ENCODE measurements around a stretch of chr18.

GRCh38 chr18:63935903-63936546 lies 13.1 kb upstream of the HMSD start:
- RRBS = 3% methylated on average over 9 of the region's 28 CpGs

GRCh38 chr18:67359963-67360534 lies 156.5 kb downstream of the DSEL start:
- RRBS = no CpG with 5 or more reads among the region's 7 CpGs

DNA sequence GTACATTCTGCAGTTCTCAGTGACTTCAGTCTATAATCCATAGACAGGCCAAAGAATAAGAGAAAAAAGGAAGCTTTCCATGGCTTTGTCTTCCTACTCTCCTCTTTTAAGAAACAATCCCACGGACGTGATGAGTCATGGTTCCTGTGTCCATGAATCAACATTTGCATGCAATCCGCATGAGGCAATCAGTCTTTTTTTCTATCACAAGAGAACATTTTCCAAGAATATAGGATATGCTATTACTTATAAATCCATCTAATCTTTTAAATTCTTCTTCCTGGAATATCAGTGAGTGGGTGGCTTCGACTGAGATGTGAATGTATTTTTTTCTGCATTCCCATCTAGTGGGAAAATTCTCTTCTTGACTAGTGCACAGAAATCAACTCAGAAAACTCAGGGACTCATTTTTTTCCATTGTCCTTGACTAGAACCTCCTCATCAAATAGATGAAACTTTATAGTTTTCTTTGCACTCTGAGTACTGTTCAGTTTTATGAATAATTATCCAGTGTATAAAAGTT lies 43.1 kb downstream of the CCDC102B start:
- RRBS = no CpG with 5 or more reads among the region's 4 CpGs

DNA sequence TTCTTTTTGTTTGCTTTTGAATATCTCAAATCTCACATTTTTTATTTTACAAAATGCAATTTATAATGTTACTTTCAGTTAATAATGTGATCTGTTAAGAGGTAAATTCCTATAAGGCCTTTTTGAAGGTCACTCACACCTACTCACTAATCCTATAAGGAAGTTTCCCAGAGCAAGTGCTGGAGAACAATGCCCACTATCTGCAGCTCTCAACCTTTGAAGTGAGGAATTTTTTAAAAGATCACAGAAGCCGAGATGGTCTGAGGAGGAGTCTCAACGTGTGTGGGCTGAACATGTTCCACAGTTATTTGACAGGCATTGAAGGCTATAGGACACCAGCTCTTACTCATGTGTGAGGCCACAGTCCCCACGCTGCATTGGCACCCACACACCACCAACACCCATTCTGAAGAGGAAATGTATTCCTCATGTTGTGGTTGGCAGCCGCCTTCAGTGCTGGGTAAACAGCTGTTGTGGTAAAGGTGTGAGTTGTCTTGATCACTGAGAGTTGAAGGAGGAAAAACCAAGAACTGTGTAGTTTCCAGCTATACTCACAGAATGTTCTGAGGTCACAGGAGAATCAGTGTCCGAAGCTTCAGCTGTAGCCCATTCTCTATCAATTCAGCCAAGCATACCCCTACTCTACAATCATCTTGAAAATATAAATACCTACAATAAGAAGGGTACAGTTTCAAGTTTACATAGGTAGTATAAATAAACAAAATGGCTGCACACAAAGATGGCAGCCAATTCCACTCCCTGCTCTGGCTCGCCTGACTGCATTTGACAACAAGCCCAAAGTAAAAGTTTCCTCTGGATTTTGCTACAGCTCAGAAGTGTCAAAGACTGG lies 12.3 kb downstream of the CD226 start:
- RRBS = no CpG with 5 or more reads among the region's 6 CpGs

- RRBS = no CpG with 5 or more reads among the region's 8 CpGs
Measured at GRCh38 chr18:70290026-70290399, 1.2 kb downstream of the SOCS6 start.

- RRBS = no CpG with 5 or more reads among the region's 4 CpGs
Measured at GRCh38 chr18:70421837-70422803, 133.3 kb downstream of the SOCS6 start.

DNA sequence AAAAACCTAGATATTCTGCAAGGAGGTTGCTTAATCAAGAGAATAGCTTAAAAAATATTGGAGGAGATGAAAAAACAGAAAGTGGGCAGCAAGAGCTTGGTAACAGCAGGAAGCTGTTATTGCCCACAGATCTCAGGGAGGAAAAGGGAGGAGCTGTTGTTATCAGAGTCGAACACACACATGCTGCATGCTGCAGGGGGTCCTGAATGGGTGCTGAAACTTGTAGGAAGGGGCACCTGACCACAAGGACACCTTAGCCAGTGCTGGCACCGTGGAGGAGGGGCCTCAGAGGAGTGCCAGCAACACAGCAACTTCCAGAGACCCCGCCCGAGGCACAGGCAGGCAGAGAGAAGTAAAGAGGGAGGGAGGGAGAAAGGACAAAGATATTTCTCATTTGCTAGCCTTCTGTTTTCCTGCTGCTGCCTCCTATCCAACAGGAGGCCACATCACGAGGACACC lies 332.9 kb downstream of the SOCS6 start:
- RRBS = no CpG with 5 or more reads among the region's 5 CpGs

- RRBS = no CpG with 5 or more reads among the region's 5 CpGs
Measured at GRCh38 chr18:70641226-70641682, 352.4 kb downstream of the SOCS6 start.

- RRBS = no CpG with 5 or more reads among the region's 2 CpGs
Measured at GRCh38 chr18:74251204-74251836, 40.4 kb downstream of the CYB5A start.

GRCh38 chr18:74255028-74255833 lies 36.5 kb downstream of the CYB5A start:
- RRBS = no CpG with 5 or more reads among the region's 7 CpGs

DNA sequence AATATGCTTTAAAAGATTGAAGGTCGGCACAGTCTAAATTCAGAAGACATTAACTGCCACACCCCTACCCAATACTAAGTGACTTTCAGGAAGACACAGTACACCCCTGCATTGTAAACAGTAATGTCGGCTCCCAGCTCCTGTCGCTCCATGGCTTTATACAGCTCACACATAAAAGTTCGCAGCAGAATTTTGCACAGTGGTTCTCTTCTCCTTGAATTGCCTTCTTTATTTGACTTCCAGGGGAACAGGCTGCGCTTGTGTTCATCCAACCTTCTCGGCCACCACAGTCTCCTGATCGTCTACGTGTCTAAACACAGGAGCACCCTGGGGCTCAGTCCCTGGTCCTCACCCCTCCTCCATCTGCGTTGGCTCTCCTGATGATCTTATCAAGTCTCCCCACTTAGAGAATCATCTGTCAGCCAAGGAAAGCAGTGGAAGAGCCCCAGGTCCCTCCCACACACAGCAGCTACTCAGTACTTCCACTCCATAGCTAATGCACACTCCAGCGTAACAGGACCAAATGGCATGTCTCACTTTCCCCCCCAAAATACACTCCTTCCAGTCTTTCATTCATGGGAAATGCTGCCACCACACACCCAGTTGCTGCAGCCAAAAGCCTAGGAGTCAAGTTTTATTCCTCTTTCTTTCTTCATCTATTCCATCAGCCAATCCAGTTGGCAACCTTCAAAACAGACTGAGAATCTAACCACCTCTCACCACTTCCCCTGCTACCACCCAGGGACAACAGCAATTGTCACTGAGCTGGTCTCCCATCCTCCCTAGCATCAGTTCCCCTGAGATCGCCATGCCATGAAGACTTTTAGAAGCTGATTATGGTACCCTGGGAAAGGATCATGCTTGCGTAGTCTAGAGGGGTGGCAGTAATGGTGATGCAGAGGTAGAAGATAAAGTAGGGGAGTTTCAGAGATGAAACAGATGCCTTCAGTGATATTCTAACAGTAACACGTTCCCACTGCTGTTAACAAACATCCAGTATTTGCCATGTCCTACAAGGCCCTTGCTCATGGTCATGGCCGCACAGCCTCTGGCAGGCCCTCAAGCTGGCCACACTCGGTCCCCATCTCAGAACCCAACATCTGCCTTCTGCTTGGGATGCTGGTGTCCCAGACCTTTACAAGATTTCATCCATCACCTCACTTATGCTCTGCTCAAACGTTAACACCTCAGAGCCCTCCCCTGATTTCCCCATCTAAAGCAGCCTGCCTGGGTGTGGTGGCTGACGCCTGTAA lies 22.3 kb downstream of the CYB5A start:
- RRBS = no CpG with 5 or more reads among the region's 17 CpGs

- RRBS = no CpG with 5 or more reads among the region's 13 CpGs
Measured at GRCh38 chr18:74436065-74436640, 21.0 kb downstream of the DIPK1C start.

DNA sequence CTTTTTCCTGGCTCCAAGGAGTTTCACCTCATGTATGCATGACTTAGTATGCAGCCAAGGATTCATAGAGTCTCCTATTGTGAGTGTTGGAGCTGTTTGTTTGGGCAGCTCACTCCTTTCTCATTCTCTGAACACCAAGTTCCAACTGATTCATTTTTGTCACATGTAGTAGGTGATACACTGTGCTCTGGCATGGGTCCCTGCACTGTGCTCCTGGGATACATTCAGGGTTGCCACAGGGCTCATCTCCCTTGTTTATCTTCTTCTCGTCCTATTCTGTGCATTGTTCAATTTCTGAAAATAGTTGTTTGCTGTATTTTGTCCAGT lies 96.7 kb downstream of the ZNF407 start:
- RRBS = no CpG with 5 or more reads among the region's 1 CpG

DNA sequence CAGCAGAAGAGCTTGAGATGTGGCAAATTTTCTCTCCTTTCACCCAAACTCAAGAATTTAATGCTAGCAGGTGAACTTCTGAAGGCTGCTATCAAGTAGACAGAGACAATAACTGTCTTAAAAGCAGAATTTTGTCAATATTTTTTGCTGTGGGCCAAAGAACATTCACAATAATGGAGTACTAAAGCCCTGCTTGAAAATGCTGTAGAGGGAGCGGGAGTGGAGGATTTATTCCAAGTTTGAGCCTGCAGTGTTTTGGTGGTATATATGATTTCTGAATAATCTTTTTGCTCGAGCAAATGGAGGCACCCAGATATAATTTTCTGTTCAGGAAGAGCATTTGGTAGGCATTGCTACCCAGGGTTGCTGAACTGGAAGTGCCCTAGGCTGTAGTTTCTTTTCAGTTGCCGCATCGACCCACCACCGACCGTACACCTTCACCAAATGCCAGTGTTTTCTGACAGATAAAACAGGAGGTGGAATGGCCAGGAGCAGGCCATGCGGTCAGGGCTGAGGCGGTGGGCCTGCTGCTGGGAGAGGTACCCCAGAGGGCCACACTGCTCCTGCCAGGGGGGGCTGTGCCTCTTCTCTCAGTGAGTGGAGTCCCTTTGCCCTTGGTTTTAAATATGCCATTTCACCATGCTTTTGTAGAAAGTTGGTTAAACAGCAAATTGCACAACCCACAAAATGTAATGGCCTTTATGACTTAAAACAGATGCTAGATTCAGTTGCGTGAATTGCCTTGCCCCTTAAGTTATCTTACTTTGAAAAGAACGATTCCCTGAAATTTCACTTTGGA lies 36.4 kb downstream of the TSHZ1 start:
- RRBS = no CpG with 5 or more reads among the region's 10 CpGs

DNA sequence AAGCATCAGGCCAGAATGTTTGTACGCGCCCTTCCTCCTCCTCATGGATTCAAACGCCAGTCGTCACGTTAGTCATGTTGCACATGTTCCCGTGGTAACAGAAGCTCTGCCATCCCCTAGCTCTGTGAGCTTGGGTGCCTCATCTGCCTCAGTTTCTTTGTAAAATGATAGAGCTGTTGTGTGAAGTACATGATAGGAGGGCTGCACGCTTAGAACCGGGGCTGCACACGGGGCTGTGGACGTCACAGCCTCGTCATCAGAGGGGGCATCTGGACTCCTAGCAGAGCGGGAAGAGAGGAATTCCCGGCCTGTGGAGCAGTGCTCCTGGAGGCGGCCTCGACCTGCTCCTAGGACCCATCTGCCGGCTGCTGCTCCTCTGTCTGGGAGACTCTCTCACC lies 47.1 kb downstream of the TSHZ1 start:
- RRBS = 93% methylated on average over 7 of the region's 16 CpGs

DNA sequence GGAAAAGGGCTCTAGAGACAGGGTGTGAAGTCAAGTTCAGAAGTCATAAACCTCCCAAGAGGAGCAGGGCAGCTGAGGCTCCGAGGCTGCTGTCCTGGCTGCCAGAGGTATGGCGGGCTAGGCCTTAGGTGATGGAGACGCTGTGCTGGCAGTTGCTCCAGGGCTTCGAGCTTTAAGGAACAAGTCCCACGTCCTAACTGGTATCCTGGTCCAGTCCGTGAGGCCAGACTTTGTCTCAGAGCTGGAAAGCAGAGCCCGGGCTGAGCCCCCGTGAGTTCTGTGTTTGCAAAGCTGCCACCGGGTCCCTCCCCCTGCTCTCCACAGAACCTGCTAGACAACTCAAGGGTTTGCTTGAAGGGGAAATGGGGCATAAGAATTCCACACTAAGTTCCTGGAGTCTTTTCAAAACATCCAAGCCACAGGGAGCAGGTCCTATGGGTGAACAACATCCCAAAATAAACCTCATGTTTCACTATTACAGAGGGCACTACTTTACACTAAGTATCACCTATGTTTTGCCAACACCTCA lies 73.8 kb downstream of the ZNF516 start:
- RRBS = no CpG with 5 or more reads among the region's 9 CpGs

GRCh38 chr18:76447156-76448107 lies 47.6 kb downstream of the ZNF516 start:
- RRBS = no CpG with 5 or more reads among the region's 25 CpGs

DNA sequence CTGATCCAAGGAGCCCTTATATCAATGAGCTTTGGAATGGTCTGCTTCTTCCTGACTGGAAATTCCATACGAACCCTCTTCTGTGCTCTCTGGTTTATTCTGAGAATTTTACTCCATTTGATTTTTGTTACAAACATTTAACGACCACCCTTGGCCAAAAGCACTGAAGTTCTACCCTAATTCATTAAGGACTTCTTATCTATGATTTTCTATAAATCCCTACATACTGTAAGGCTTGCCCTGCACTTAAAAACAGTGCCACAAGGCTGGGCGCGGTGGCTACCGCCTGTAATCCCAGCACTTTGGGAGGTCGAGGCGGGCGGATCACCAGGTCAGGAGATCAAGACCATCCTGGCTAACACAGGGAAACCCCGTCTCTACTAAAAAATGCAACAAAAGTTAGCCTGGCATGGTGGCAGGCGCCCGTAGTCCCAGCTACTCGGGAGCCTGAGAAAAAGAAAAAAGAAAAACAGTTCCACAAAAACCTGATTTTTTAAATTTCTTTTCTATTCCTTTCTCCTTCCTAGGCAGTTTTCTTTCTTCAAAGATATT lies 24.5 kb downstream of the ZNF516 start:
- RRBS = no CpG with 5 or more reads among the region's 12 CpGs

DNA sequence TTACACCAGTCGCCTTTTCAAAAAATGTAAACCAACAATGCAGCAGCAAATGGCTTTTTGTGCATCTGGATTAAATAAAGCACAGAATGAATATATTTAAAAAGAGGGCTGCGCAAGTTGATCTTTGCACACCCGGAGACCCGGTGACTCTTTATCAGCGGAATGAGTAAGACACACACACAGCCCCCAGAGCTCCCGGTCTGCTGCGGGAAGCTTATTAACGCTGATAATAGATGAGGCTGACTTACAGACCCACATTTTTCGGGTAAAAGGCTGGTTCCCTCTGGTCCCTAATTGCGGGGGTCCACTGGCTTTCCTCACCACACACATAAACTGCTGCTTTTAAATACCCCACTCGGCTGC lies 1.2 kb downstream of the ZNF516 start:
- RRBS = 0% methylated on average over 1 of the region's 11 CpGs